A375 (cell line): Measurements from ENCODE around the genes CLSTN3, AICDA and A2M.

GRCh38 chr12:6951870-6952619 lies 889 bp downstream of the PTPN6 start:
- RAMPAGE, long total RNA, result no peak

GRCh38 chr12:6967394-6968183 lies 2.9 kb downstream of the PHB2 start:
- RAMPAGE, long total RNA, result no peak

DNA sequence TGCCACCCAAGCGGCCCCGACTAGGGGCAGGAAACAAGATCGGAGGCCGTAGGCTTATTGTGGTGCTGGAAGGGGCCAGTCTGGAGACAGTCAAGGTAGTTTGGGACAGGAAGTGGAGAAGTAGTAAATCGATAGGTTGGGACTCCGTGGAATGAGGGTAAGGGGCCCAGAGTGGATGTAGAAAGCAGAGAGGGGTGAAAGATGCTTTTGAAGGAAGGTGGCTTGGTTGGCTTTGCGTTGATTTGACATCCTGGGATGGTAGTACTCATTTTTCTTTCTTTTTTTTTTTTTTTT lies 231 bp downstream of the EMG1 start:
- RAMPAGE, long total RNA, result no peak

- RAMPAGE, long total RNA, result no peak
Measured at GRCh38 chr12:7096460-7097358, 4.5 kb upstream of the C1R start.

GRCh38 chr12:7123694-7124271 lies 4.9 kb downstream of the RBP5 start:
- RAMPAGE, long total RNA, result no peak

GRCh38 chr12:7129580-7130563 lies at the start of gene CLSTN3:
TSS of gene CLSTN3 (plus strand) at chr12:7130371.
- RAMPAGE, long total RNA, result no peak

GRCh38 chr12:7695449-7695600 lies 250 bp downstream of the GDF3 start:
- RAMPAGE, long total RNA, result no peak

GRCh38 chr12:7907090-7907487 lies 28.9 kb downstream of the SLC2A3 start:
- RAMPAGE, long total RNA, result no peak

- RAMPAGE, long total RNA, result no peak
Measured at GRCh38 chr12:8033137-8034071, 888 bp downstream of the FOXJ2 start.

DNA sequence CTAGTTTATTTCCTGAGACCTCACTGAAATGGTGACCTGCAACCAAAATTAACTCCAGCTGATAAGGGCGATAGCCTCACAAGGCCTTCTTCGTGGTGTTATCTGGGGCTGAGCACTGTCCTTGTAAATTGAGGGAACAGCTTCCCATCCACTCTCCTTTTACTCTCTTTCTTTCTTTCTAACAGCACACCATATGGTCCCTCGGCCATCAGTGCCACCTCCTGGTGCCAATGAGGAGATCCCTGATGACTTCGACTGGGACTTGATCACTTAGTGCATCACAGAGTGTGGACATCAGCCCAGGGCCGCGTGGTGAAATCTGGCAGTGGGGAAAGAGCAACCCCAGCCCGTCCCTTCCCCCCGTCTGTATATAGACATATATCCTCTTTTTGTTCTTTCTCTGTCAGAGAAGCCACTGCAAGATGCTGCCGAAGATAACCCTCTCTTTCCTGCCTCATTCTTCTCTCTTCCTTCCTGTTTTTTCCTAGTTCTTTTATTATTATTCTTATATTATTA lies 13.5 kb downstream of the C3AR1 start:
- RAMPAGE, long total RNA, result no peak

DNA sequence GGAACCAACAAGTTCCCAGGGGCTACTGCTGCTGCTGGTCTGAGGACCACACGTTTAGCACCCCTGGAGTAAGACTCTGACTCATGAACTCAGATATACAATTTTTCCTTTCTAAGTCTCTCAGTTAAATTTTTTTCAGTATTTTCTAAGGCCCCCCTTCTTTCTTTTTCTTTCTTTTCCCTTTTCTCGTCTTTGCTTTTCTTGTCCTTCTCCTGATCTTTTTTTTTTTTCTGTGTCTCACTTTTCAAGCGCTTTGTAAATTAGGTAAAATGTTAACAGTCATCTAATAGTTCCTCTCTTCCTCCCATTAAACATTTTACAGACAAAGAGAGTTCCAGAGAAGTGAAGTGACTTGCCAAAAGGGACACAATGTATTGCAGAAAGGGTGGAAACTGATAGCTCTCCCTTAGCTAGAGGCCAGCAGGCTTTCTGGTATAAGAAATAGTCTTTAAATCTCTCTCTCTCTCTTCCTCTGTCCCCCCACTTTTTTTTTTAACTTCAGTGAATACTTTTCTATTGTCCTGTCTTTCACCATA lies 470 bp downstream of the CLEC4E start:
- RAMPAGE, long total RNA, result no peak

DNA sequence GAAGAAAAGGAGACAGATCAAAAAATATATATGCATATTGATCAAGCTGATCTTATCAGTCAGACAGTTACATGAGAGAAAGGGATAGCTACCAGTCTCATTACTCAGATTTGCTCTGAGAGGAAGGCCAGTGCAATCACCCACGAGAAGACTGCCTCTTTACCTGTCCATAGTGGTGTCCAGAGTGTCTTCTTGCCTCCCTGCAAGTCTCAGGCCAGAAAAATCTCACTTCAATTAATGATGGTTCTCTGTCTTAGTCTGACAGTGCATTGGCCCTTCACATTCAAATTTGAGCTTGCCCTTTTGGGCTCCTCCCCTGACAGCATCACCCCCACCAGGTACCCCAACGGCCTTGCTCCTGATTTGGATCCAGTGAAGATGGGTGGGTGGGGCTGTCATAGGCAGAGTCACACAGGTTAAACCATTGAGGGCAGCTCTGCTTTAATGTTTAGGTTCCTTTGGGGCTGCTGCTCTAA lies at the start of gene AICDA:
AICDA (minus strand) TSS at position 263 of the 476 bp plus-strand sequence.
- RAMPAGE, long total RNA, result no peak

GRCh38 chr12:8822981-8823870 lies 805 bp downstream of the A2ML1 start:
- RAMPAGE, long total RNA, result no peak

DNA sequence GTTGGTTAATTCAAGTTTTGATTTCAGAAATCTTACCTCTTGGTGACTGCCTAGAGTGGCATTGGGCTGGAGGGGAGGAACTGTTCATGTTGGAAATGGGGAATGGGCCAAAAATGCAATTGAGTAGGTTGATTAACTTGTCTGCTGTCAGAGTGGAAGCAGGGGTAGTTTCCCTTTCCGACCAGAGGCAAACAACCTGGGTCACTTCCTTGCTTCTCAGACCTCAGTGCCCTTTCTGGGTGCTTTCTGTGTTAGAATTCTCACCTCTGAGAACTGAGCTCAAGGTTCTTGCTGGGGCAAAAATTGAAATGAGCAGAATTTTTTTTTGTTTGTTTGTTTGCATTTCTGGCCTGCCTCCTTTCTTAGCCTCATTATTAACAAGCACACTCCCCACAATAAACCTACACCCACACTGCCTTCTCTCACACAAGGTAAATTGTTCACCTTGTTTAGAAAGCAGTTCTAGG lies 2.3 kb upstream of the M6PR start:
- RAMPAGE, long total RNA, result no peak

DNA sequence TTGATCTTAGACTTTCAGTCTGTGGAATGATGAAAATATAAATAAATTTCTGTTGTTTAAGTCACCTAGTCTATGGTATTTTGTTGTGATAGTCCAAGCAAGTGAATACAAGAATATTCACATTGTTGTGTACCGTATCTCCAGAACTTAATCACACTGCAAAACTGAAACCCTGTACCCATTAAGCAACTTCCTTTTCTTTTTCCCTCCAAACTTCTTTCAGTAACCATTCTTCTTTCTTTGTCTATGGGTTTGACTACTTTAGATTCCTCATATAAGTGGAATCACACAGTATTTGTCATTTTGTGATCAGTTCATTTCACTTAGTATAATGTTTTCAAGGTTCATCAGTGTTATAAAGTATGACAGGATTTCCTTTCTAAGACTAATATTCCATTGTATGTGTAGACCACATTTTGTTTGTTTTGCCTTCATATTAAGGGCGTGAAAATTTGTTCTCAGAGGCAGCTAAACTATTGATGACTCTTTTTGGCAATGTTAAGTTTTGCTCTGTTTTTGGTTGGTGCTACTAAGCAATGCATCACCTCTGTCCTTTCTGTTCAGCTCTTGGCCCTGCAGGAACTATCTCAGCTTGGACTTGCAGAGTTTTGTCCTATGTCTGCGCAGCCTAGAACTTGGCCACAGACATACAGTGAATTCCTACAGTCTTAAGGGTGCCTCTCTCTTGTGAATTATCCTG lies 1.7 kb upstream of the KLRG1 start:
- RAMPAGE, long total RNA, result no peak

DNA sequence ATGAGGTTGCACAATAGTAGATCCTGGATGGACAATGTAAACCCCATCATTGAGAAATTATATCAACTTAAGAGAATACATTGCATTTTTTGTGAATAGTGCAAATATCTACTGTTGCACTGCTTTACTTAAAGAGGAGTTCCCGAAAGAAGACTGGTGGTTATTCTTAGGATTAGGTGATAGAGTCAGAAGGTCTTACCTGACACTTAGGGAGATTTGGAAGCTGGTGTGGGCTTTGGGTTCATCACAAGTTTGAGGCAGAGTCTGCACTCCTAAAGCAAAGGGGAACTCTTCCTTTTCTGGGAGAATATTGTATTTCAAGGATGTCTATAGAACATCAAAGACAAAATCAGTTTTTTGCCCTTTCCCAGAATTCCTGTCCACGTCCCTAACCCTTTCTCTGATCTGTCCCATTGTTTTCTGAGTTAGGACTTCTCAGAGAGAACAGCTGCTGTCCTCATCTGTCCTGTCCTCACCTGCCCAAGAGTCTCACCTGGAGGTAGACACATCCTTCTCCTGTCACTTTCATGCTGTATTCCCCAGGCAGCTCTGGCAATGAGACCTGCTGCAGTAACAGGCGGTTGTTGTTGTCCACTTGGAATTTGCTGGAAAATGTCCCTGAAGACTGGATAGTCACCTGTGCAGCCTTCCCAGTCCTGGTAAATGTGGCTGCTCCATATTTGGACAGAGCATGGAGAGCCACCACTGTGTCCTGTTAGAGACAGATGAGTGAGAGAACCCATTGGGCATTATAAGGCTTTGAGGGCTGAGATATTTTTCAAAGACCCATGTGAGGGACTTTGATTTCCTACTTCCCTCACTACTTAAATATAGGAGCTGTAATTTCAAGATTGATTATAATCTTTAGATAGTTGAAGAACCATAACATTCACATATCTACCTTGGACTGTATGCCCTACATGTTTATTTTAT lies 43.3 kb downstream of the A2M start:
- RAMPAGE, long total RNA, result no peak

- RAMPAGE, long total RNA, result no peak
Measured at GRCh38 chr12:9113123-9113775, 2.5 kb downstream of the A2M start.

GRCh38 chr12:9115661-9116664 lies at the start of gene A2M:
TSS of gene A2M (minus strand) at chr12:9115919.
- RAMPAGE, long total RNA, result no peak

- RAMPAGE, long total RNA, result no peak
Measured at GRCh38 chr12:9117909-9118979, 2.5 kb upstream of the A2M start.

DNA sequence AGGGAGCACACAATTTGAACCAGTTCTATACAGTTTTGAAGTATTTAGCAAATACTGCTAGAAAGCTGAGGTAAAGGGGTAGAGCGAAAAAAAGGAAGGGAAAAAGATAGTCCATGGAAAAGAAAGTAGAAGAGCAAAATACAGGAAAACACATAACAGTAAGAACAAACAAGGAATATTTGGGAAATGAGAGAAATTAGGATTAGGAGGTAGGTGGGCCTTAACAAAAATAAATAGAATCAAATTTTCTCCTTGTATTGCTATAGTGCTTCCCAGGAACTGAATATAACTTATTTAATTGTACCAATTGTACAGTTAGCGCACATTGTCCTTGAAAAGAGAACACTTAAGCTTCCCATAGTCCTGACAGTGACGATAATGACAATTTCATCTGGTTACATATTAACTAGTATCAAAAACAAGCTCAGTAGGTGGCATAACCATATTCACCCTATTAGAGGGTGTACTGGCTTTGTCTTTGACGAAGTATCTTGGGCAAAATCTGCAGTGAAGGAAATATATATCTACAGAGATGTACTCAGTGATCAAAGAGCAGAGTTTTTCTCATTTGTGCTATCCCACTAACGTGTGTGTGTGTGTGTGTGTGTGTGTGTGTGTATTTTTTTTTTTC lies 4.7 kb upstream of the A2M start:
- RAMPAGE, long total RNA, result no peak